Tibial nerve (tissue), 3 donors: ENCODE measurements around a stretch of chr18.

DNA sequence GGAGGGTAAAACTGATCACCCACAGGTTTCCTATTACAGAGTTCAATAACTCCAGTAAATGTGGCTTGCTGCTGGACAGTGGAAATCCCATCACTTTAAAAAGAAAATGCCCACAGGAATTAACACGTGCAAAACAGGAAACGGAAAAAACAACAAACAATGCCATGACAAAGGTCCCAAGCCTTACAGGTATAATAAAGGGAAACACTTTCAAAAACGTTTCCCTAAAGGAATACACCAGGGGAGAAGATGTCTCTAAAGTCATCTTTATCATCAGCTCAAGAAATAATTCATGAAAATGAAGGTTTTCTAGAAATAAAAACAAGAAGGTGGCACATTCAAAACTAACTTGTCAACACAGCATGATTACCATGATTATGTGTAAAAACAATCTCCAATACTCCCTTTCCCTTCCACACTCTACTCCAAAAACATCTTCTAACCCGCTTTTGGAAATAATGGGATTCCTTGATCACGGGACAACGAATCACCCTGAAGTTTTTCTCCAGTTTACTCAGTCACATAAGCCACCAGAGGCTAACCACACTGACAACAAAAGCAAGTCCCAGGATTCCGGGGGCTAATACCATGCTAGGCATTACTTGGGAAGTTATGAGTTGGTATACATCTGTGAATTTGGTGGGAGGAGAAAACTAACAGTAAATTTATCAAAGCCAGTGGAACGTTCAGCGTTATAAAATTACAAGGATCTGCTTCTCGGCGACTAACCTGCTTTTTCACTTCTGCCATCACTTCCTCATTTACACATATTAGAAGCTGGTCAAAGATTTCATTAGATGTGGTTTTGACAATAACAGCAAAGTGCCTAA lies 167.8 kb downstream of the TCF4 start:
- PRO-cap = no peak
- RAMPAGE, long total RNA, 3 experiments = no peak in any of the 3 experiments

GRCh38 chr18:55579542-55579775 lies 8.5 kb downstream of the TCF4 start:
- PRO-cap = no peak
- RAMPAGE, long total RNA, 3 experiments = no peak in any of the 3 experiments

DNA sequence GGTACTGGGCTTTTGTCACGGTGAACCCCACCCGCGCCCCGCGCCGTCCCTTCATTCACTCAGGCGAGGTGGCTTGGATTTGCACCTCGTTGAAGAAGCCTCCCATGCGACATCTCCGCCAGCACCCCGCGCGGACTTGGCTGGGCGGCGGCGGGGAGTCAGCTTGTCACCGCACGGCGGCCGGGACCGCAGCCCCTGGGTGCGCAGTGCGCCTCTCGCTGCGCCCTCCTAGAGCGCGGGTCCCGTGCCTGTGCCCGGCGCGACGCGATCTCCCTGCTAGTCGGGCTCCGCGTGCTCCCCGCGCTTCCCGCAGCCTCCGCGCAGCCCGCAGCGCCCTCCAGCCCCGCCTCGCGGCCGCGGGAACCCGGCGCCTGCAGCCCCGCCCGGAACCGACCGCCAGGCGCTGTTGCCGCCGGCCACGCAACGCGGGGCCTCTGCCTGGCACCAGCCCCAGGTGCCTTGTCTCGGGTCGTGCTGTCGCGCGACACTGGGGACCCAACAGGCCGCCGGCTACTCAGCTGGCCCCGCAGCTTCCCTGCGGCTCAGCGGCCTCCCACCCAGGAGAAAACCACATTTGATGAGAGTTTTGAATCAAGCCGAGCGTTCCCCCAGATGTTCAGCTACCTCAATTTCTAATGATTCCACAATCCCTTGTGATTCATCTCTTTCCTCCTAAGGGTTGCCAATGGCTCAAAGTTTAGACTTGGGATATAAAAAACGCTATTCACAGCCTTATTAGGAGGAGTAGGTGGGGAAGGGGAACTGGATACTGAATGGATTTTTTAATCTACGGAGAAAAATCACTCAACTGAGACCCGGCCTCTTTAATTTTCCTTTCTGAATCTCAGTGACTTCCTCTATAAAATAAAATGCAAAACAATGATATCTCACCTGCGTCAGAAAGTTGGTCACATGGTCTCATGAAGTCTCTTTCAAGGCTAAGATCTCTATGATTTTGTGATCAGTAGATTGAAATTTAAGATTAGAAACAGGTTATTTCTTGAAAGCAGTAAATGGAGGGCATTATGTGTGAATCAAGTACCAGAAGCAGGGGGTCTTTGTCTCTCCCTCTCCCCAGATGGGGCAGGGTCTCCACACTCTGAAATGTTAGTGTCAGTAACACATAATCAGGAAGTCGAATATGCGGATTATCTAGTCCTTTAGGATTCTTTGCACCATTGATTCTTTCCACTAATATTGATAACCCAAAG lies 192.5 kb upstream of the TCF4 start:
- PRO-cap = no peak
- RAMPAGE, long total RNA, 3 experiments = no peak in any of the 3 experiments

DNA sequence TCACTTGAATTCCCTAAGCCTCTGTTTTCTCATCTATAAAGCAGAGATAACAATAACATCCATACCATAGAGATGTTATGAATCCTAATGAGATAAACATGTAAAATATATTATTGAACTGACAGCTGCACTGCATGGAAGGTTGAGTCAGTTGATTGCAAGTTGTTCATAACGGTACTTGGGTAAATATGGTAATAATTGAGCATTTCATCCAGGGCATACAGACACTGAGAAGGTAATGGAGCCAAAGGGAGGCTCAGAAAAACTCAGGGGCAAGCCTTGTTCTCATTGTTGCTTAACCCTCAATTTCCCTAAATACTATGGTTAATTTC lies 269.2 kb downstream of the TXNL1 start:
- PRO-cap = no peak
- RAMPAGE, long total RNA, 3 experiments = no peak in any of the 3 experiments

DNA sequence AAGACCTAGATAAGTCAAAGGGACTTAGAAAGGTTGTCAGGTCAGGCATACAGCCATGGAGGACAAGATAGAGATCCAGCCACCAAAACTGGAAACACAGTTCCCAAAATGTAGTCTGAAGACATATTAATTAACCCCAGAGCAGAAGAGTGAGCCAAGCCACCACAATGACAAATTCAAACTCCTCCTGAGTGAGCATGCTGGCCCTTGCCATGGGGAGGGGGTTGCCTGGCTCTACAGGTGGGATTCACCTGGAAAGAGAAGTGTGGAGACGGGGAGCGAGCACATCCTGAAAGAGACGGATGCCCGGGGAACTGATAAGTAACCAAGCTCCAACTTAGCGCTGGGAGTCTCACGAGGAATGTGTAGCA lies 151.1 kb downstream of the TXNL1 start:
- PRO-cap = no peak
- RAMPAGE, long total RNA, 3 experiments = no peak in any of the 3 experiments

DNA sequence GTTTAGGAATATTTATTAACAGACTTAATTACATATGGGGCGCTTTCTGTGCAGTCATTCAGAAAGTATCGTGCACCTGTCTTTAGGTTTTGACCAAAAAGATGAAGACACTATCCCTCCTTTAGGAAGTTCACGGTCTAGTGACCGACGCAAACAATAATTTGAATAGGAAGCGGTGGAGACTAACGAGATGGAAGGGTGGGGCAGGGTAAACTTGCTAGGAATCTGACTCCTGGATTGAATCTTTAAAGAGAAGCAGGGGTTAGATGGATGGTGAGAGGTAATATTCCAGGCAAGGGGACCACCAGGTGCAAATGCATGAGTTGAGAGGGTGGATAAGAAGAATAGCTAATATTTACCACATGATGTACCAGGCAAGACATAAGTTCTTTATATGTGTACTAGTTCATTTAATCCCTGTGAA lies 681 bp upstream of the TXNL1 start:
- PRO-cap = no peak
- RAMPAGE, long total RNA, 3 experiments = no peak in any of the 3 experiments

DNA sequence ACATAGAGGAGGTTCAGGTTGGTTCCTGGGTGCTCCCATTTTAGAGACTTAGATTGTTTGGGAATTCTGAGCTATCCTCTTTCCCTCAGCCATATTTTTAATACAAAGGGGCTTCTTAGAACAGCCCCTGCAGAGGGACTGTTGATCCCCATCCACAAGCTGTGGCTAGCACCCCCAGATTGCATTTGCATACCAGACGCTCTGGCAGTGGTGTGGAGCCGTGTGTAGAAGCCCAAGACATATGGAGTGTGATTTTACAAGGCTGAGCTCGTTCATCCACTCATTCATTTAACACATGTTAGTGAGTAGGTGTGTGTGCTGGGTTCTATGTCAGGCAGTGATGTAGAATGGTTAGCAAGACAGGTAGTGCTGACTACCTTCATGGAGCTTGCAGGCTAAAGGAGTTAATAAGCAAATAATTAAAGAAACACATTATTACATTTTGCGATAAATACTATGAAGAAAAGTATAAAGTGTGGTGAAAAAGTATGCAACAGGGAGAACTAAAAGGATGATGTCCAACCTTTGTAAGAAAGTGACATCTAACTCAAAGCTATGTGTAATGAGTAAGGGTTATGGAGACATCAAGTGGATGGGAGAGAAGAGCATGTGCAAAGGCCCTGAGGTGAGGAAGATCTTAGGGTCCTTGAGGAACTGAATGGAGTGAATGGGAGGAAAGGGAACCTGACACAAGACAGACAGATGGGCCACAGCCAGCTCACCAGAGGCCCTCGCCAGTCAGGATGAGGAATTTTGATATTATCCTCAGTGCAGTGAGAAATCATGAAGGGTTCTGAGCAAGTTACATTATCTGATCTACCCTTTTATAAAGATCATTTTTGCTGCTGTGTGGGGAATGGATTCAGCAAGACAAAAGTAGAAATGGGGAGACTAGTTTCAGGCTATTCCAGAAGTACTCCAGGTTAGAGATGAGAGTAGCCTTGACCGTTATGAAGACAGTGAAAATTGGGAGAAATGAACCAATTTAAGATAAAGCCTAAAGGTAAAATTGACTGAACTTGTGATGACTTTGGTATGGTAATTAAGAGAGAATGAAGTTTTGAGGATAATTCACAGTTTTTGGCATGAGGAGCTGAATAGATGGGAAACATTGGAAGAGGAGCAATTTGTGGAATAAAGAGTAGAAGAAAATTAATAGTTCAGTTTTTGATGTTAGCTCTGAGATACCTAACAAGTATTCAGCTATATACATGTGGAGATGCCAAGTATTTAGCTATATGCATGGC lies 166.3 kb upstream of the BOD1L2 start:
- PRO-cap = no peak
- RAMPAGE, long total RNA, 3 experiments = no peak in any of the 3 experiments

- PRO-cap = no peak
- RAMPAGE, long total RNA, 3 experiments = no peak in any of the 3 experiments
These were observed 96.2 kb upstream of the BOD1L2 start for GRCh38 chr18:57050581-57051124.

DNA sequence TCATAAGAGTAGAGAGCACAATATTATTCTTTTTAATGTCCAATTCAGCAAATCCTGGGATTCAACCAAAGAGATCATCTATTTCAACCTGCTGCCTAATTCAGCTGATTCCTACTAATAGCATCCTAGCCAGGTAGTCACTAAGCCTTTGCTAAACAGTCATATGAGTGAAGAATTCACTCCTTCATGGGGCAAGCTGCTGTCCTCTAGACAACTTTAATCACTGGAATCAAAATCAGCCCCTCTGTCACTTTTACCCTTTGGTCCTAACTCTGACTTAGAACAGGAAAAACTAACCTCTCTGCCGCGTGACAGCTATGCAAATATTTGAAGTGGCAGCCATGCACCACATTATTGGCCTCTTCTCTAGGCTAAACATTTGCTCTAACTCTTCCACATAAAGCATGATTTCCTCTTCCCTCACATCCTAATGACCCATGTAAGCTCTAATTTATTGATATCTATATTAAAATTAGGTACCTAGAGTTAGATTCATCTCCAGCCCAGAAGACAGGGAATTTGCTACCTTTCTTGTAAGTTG lies 12.9 kb upstream of the ONECUT2 start:
- PRO-cap = no peak
- RAMPAGE, long total RNA, 3 experiments = no peak in any of the 3 experiments

GRCh38 chr18:57433933-57434228 lies 1.3 kb upstream of the ONECUT2 start:
- PRO-cap = no peak
- RAMPAGE, long total RNA, 3 experiments = no peak in any of the 3 experiments

DNA sequence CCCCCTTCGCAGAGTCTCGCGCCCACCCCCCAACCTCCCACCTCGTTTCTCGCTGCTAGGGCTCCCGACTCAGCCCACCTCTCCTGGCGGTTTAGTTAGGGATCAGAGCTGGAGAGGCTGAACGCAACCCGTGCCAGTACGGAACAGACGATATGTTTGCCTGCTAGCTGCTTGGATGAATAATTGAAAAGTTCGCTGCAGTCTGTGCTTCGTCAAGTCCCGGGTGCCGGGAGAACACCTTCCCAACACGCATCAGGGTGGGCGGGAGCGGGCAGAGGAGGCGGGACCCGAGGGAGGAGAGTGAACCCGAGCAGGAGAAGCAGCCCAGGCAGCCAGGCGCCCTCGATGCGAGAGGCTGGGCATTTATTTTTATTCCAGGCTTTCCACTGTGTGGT lies 5.6 kb downstream of the ONECUT2 start:
- PRO-cap = no peak
- RAMPAGE, long total RNA, 3 experiments = no peak in any of the 3 experiments

- PRO-cap = no peak
- RAMPAGE, long total RNA, 3 experiments = no peak in any of the 3 experiments
These were observed 2.4 kb downstream of the ATP8B1 start for GRCh38 chr18:57800744-57801059.

GRCh38 chr18:58044945-58045858 lies 1.2 kb downstream of the NEDD4L start:
- PRO-cap = bidirectional peak, plus-strand start at chr18:58045070, minus-strand start at chr18:58045023
- RAMPAGE, long total RNA, 3 experiments = no peak in any of the 3 experiments

- PRO-cap = no peak
- RAMPAGE, long total RNA, 3 experiments = no peak in any of the 3 experiments
These were observed 241.5 kb downstream of the NEDD4L start for GRCh38 chr18:58285583-58285924.

- PRO-cap = no peak
- RAMPAGE, long total RNA, 3 experiments = no peak in any of the 3 experiments
These were observed 280.8 kb downstream of the NEDD4L start for GRCh38 chr18:58324786-58325254.

DNA sequence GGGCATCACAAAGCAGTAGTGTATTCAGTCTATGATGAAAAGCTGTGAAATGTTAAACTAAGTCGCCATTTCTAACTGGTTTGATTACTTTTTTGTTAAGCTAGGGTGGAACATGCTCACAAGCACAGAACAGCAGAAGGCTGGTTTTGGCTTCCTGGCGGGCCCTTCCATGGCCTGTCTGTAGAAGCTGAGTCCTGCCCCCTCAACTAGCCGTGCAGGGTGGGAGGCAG lies 290.8 kb downstream of the ALPK2 start:
- PRO-cap = no peak
- RAMPAGE, long total RNA, 3 experiments = no peak in any of the 3 experiments

DNA sequence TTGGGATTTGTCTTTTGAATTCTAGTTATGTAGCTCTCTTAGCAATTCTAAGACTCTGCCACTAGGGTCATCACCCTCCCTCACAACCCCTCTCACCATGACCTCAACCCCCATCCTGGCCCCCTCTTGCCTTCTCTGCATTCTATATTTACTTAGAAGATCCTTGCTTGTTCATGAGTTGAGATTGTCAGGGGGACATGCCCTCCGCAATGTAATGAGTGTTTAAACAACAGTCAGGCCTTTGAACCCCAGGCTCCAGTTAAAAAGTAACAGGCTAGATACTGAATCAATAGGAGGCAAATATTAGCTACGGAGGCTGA lies 221.2 kb downstream of the ALPK2 start:
- PRO-cap = no peak
- RAMPAGE, long total RNA, 3 experiments = no peak in any of the 3 experiments

GRCh38 chr18:58416624-58417601 lies 212.0 kb downstream of the ALPK2 start:
- PRO-cap = no peak
- RAMPAGE, long total RNA, 3 experiments = no peak in any of the 3 experiments

- PRO-cap = no peak
- RAMPAGE, long total RNA, 3 experiments = no peak in any of the 3 experiments
These were observed 186.5 kb downstream of the ALPK2 start for GRCh38 chr18:58442459-58442776.

DNA sequence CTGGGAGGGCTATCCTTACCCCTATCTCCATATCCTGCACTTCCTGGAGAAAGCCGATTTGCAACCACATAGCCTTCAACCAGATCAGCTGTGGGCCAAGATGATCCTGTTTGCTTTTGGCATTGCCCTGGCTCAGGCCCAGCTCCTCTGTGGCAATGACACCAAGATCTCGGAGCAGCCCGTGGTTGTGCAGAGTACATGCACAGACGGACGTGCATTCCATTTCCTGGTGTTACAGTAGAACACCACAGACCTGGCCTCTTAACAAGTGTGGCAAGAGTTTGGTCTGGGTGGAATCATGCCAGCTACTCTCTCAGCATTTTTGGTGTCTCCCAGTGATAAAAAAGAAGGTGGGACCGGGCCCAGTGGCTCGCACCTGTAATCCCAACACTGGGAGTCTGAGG lies 20.0 kb downstream of the MALT1 start:
- PRO-cap = no peak
- RAMPAGE, long total RNA, 3 experiments = no peak in any of the 3 experiments